Mesenchymal stem cell of the bone marrow (primary cell): ENCODE measurements around the genes TMPRSS11D and UGT2B28.

DNA sequence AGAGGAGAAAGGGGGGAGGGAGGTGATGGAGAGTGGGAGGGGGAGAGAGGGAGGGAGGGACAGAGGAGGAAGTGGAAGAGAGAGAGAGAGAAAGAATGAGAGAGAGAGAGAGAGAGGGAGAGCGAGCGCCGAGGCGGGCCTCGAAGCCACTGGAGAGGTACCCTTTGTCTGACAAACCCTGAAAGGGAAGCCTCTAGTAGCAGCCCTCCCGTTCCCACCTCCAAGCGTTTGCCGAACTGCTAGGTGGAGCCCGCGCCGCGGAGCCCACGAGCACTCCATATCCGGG lies 226 bp upstream of the ADGRL3 start:
- CAGE, long polyA plus RNA, result no peak

- CAGE, long polyA plus RNA, result no peak
Measured at GRCh38 chr4:61201178-61202001, 1.3 kb downstream of the ADGRL3 start.

- CAGE, long polyA plus RNA, result no peak
Measured at GRCh38 chr4:61545792-61546415, 345.8 kb downstream of the ADGRL3 start.

GRCh38 chr4:61646607-61646993 lies 446.5 kb downstream of the ADGRL3 start:
- CAGE, long polyA plus RNA, result no peak

GRCh38 chr4:62133367-62134001 lies 933.4 kb downstream of the ADGRL3 start:
- CAGE, long polyA plus RNA, result no peak

- CAGE, long polyA plus RNA, result no peak
Measured at GRCh38 chr4:63250160-63250751, 1159.0 kb downstream of the TECRL start.

GRCh38 chr4:63529467-63529983 lies 879.7 kb downstream of the TECRL start:
- CAGE, long polyA plus RNA, result no peak

- CAGE, long polyA plus RNA, result no peak
Measured at GRCh38 chr4:63937759-63938146, 471.5 kb downstream of the TECRL start.

DNA sequence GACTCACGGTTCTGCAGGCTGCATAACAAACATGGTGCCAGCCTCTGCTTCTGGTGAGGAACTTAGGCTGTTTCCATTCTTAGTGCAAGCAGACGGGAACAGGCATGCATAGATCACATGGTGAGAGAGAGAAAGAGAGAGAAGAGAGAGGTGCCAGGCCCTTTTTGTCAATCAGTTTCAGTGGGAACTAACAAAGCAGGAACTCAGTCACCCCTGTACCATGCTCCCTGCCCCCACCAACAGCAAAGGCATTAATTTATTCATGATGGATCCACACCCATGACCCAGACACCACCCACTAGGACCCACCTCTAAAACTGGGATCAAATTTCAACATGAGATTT lies 615.0 kb upstream of the TECRL start:
- CAGE, long polyA plus RNA, result no peak

- CAGE, long polyA plus RNA, result no peak
Measured at GRCh38 chr4:65241238-65242161, 428.8 kb downstream of the EPHA5 start.

DNA sequence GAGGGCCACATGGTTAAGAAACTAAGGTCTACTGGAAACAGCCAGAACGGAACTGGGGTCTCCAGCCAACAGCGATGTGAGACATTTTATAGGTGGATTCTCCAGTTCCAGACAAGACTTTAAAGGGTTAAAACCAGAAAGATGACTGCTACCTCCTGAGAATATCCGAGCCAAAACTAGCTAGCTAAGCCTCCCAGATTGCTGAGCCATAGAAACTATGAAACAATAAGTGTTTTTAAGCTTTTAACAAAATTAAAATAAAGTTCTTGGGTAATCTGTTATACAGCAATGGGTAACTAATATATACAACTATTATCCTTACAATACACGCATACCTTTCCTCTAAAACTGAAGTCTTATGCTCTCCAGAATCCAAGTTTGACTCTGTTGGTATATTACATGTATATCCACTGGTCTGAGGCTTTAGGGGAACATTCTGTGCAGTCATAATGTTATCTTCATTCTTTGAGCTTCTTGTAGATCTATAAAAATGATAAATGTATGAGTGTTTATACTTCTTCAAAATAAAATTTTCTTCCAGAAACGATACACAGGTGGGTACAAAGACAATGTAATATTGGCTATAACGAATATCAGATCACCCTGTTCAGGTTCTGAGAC lies 38.7 kb downstream of the CENPC start:
- CAGE, long polyA plus RNA, result no peak

DNA sequence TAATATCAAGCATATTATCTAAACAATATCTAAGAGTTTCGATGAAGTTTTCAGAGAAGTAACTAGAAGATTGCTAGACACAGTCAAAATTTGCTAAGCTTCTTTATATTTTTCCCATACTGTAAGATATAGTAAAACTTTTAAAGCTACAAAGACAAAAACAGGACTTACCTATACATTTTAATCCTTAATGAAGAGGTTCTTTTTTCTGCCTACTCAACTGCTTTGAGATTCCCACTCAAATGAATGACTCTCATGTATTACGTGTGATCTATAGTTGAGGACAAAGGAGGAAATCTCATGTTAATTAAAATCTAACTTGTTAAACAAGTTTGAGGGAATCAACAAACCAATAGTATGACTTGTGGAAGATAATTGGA lies at the start of gene TMPRSS11D:
TSS of gene TMPRSS11D (minus strand) at position 248 of the 380 bp plus-strand sequence.
- CAGE, long polyA plus RNA, result no peak

DNA sequence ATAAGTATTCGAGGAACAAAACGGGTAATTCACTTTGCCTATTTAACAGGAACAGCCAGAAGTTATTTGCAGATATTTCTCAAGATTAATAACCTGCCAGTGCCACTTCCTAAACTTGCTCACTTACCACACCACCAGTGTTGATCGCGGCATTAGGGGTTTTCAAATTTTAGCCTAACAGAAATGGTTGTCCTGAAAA lies 808 bp downstream of the YTHDC1 start:
- CAGE, long polyA plus RNA, result no peak

- CAGE, long polyA plus RNA, result no peak
Measured at GRCh38 chr4:68566269-68566721, 9.8 kb downstream of the UGT2B17 start.

- CAGE, long polyA plus RNA, result no peak
Measured at GRCh38 chr4:68864306-68865271, 48.8 kb downstream of the UGT2B10 start.

DNA sequence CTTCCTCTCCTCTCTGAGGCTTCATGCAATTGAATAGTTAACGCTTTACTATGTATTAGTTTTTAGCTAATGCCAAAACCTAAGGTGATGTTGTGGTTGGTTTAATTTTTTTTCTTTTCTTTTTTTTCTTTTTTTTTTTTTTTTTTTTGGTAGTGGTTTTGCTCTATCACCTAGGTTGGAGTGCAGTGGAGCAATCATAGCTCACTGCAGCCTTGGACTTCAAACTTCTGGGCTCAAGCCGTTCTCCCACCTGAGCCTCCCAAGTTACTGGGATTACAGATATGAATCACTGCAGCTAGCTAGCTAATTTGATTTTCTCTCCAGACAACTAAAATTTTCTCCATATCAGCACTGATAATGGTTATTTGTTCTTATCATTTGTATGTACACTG lies 3.3 kb downstream of the UGT2A3 start:
- CAGE, long polyA plus RNA, result no peak

- CAGE, long polyA plus RNA, result no peak
Measured at GRCh38 chr4:68960985-68961466, 9.4 kb upstream of the UGT2A3 start.

DNA sequence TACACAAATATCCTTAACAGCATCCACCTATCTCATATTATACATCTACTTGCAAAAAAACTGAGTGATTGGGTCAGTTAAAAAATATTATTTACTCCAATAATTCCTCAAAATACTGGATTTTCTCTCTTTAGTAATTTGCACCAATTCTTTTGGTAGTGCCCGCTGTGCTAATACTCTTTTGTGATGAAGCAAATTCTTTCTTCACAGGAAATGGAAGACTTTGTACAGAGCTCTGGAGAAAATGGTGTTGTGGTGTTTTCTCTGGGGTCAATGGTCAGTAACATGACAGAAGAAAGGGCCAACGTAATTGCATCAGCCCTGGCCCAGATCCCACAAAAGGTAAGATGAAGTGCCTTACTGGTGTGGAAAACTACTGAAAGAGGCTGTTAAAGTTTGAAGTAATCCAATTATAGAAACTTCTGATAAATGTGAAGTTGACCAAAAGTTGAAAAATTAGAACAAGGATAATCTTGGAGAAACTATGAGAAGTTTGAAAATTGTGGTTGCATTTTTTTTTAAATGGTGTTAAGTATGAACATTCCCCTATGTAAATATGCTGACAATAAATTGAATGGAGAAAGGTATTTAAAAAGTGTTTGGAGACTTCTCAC lies 6.4 kb downstream of the UGT2B7 start:
- CAGE, long polyA plus RNA, result no peak

DNA sequence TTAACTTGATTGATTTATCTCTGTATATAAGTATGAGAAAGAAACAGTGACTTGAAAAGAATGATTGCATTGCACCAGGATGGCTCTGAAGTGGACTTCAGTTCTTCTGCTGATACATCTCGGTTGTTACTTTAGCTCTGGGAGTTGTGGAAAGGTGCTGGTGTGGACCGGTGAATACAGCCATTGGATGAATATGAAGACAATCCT lies at the start of gene UGT2B28:
TSS of gene UGT2B28 (plus strand) at position 54 of the 207 bp plus-strand sequence.
- CAGE, long polyA plus RNA, result no peak

DNA sequence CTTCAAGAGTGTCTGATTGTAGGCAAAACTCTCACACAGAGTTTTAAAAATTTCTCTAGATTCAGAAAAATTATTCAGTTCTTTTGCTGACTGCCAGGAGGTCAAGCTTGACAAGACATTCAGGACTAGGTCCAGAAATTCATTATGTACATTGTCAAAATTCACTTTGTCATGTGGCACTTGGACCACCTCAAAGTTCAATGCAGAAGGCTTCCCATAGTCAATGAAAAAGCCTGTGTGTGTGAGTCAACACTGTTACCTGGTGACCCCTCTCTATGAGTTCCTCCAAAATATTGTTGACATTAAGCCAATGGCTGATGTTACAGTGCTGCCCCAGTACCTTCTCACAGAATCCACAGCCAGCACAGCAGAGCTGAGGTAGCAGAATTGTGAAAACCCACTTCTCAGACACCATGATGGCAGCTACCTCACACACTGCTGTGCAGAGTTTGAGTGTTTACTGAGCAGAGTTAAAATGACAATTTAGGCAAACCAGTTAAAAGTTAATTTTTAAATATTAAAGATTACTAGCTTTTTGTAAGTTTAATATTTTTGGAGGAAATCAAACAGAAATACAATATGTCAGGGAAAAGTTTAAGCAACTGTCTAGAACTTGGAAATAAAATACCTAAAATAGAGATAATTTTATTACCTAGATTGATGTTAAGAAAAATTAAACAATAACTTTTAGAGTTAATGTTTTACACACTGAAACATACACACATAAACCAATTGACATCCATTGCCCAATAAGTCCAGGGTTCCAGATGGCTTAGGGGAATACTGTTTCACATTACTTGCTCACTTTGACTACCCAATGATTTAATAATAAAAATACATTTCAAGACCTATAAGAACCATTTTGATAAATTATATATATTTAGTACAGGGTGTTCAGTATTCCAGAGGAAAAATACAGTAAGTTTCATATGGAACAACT lies 22.6 kb upstream of the UGT2B4 start:
- CAGE, long polyA plus RNA, result no peak